Upper lobe of left lung (tissue), 5 donors: ENCODE measurements around a stretch of chr15.

DNA sequence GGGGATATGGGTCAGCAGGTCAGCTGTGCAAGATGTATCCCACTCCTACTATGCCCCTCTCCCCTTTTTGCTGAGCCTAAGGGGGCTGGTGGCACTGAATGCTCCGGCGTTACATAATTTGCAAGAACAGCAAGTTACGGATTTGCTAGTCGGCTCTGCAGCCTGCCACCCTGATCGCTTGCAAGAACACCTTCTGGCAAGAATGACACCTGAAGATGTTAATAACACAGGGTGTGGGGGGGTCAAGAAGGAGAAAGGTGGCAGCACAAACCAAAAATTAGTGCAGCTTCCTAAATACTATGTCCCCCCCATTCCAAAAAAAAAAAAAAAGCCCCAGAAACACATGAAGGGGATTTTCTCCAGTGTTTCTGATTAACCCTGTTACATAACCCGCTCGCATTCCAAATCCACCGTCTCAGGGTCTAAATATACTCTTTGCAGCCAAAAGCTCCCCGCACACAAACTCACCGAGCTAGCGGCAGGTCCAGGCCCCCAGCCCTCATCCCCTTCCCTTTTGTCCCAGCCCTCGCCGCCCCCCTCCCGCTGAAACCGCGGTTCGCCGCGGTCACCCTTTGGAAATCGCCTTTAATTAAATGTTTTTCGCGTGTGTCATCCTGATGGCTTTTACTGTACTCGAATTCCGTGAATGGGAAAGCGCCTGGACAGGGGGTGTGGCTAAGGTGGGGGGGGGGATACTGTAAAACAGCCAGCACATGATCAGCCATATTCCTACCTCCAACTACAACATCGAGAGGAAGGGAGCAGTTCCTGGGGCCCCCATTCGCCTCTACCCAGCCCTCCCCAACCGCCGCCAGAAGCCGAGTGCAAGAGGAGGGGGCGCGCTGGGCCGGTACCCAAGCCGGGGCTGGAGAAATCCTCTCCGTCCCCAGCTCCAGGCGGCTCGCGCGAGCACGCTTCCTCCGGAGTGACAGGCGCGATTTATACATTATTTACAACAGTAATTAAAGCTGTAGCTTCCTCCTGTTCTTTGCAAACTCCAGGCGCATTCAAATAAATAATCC is 1.9 kb downstream of the RORA start:
- PRO-cap, 2 experiments = no peak in any of the 2 experiments
- RAMPAGE, long total RNA, 4 experiments = no peak in any of the 4 experiments

GRCh38 chr15:61228611-61228914 is 539 bp downstream of the RORA start:
- PRO-cap, 2 experiments = peak in 2 of 2 experiments; most common minus-strand start chr15:61228842 (in 2)
- RAMPAGE, long total RNA, 4 experiments = no peak in any of the 4 experiments

DNA sequence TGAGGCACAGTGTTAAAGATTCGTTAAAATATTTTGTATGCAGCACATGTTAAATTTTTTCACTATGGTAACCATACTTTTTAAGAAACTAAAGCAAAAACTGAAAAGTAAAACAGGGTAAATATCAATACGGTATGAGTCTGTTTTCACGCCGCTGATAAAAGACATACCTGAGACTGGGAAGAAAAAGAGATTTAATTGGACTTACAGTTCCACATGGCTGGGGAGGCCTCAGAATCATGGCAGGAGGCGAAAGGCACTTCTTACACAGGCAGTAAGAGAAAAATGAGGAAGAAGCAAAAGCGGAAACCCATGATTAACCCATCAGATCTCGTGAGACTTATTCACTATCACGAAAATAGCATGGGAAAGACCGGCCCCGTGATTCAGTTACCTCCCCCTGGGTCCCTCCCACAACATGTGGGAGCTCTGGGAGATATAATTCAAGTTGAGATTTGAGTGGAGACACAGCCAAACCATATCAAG is 108.6 kb upstream of the TLN2 start:
- PRO-cap, 2 experiments = no peak in any of the 2 experiments
- RAMPAGE, long total RNA, 4 experiments = no peak in any of the 4 experiments

DNA sequence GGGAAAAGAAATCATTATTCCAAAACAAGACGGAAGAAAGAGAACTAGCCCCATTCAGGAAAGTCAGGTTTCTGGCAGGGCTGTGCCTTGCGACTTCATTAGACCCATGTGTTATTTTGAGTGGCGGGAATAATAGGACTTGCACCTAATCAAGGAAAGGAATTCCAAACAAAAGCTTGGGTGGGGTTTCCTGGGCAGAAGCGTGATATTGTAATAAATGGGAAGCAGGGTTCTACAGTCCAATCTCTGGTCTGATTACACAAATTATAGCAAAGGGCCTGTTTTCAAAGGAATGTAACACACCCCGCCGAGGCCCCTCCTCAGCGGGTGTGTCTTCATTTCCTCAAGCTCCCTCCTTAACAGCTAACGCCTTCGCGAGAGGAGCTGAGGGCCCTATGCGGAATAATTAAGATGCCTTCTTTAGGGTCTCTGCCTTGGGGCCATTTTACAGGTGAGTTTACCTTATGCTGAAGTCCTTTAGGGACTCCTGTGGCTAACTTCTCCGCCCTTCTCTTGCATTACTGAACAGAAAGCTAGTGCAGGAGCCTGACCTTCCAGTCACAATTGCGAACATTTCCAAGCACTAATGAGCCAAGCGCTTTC is 170.8 kb downstream of the TLN2 start:
- PRO-cap, 2 experiments = no peak in any of the 2 experiments
- RAMPAGE, long total RNA, 4 experiments = no peak in any of the 4 experiments

- PRO-cap, 2 experiments = no peak in any of the 2 experiments
- RAMPAGE, long total RNA, 4 experiments = no peak in any of the 4 experiments
Measured at GRCh38 chr15:62658486-62658938, 268.2 kb downstream of the TLN2 start.

DNA sequence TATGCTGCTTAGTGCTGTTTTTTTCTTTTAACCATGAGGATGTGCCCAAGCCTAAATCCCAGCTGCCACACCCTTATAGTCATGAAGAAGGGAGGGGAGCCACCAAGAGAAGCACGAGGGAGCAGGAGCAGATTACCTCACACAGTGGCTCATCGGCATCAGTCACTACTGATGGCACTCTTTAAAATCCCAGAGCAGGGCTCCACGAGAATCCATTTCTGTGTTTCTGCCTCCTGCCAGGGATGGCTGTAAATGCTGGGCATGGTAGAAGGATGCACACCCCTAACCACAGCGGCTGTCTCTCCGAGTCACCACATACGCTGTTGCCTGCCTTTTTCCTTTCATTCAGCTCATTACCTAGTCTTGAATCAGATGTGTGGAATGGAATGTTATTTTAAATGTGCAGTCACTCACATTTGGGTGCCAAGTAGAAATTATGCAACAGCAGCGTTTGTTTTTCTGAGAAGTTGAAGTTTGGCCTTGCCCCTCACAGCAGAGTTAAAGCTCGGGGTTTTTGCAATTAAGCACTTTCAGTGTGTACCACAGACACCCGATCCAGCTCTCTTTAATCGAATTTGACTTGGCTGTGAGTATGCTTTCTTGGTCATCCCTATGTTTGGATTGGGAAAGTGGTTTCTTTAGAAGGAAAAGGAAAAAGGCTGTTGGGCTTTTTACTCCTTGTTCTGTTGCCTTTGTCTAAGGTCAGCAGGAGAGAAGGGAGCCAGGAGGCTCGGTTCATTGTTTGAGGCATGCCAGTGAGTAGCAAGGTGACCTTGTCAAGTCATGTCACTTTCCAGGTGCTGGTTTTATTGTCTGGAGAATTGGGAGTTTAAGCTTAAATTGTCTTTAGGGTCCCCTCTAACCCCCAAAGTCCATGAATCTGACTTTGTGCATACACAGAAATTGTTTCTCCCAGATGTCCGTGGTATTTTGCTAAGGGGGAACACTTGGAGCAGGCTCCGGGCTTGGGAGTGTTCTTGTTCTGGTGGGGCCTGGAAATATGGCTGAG is 284.2 kb upstream of the TPM1 start:
- PRO-cap, 2 experiments = no peak in any of the 2 experiments
- RAMPAGE, long total RNA, 4 experiments = no peak in any of the 4 experiments

DNA sequence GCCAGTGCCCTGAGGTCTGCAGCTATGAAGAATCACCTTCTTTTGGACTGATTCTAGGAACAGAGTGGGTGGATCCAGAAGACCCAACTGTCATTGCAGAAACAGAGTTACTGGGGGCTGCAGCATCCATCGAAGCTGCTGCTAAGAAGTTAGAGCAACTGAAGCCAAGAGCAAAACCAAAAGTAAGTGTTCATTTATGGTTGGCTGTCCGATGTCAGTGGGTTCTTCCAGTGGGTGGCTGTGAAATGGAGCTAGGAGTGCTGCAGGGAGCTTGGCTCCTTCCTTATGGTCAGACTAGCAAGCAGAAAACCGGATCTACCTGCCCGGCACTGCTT is 222.2 kb upstream of the TPM1 start:
- PRO-cap, 2 experiments = no peak in any of the 2 experiments
- RAMPAGE, long total RNA, 4 experiments = no peak in any of the 4 experiments

DNA sequence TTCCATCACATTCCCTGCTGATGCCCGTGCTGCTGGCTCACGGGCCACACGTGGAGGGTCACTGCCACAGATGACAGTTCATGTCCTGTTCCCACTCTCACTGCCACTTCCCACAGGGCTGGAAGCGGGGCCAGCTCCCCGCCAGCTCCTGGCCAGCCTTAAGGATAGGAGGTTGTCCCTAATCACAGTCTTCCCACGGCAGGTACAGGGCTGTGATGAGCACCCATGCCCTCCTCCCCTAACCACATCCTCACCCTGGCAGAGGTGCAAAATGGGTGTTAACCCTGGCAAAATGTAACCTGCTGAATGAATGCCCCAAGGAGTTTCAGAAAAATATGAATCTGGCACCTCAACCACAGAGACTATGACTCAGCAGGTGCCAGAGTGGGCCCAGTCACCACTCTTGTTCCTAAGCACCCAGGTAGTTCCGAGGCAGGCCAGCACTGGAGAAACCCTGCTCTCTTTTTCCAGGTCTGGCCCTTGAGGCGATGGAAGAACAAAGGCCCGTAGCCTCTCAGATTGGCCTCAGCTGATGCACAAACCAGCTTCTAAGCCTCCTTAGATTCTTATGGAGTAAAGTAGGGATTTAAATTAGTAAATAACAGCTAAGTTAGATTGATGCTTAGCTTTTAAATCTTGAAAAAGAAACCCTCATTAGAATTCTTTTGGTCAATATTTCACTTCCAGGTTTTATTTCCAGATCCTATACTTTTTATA is 185.0 kb upstream of the TPM1 start:
- PRO-cap, 2 experiments = no peak in any of the 2 experiments
- RAMPAGE, long total RNA, 4 experiments = no peak in any of the 4 experiments

- PRO-cap, 2 experiments = no peak in any of the 2 experiments
- RAMPAGE, long total RNA, 4 experiments = no peak in any of the 4 experiments
Measured at GRCh38 chr15:62901120-62901817, 141.3 kb upstream of the TPM1 start.

DNA sequence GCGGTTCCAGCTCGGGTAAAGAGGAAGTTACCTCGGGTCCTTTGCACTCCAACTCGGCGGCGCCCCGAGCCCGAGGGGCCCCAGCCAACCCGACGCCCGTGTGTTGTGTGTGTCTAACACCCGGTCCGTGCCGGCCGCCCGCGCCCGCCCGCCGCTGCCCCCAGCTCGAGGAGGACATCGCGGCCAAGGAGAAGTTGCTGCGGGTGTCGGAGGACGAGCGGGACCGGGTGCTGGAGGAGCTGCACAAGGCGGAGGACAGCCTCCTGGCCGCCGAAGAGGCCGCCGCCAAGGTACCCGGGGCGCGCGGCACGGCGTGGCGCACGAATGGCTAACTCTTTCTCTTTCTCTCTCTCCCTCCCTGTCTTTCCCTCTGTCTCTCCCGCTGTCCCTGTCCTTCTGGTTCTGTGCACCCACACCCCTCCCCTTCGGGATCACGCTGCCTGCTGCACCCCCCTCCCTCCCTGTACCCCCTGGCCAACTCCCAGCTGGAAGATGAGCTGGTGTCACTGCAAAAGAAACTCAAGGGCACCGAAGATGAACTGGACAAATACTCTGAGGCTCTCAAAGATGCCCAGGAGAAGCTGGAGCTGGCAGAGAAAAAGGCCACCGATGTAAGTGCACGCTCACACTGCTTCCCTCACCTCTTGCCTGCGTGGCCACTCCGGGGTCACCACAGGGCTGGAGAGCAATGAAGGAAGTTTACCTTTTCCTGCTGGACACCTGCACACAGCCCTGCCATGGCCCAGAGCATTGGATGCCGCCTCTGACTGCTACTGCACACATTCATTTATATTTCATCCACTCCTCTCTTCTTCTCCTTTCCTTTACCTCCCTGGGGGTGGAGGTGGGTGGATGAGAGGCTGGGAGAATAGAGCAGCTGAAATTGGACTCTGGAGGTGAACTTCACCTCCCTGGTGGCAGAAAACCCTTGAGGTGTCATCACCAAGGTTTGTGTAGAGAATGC is 1.3 kb downstream of the TPM1 start:
- PRO-cap, 2 experiments = peak in 2 of 2 experiments; most common plus-strand start position 189 of the sequence (in 1); most common minus-strand start position 398 of the sequence (in 2)
- RAMPAGE, long total RNA, 4 experiments = no peak in any of the 4 experiments

- PRO-cap, 2 experiments = no peak in any of the 2 experiments
- RAMPAGE, long total RNA, 4 experiments = no peak in any of the 4 experiments
Measured at GRCh38 chr15:63046348-63046941, 3.9 kb downstream of the TPM1 start.

DNA sequence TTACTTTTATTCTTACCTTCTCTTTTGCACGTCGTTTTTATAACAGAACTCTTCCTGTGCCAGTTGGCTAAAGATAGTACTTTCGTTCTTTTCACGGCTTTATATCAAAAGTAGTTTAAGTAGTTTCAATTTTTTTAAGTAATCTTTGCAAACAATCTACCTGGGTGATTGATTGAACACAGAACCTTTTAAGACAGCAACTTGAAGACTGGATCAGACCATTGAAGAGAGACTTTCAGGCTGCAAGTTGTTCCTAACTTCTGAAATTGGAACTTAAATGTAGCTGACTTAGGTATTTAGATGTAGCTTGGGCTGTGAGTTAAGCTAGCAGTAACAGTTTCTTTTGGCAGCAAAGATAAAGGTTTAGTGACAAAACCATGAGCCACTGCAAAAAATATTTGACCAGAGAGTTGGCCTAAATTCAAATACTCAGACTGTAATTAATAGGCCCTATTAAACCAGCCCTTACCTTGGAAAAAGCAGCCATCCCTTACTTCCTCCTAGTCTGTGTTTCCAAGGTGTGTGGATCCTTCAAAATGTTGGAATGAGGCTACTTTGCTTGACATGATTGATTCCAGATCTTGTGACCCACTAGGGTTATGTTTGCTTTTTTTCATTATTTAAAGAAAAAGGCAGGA is 8.1 kb downstream of the TPM1 start:
- PRO-cap, 2 experiments = no peak in any of the 2 experiments
- RAMPAGE, long total RNA, 4 experiments = no peak in any of the 4 experiments

DNA sequence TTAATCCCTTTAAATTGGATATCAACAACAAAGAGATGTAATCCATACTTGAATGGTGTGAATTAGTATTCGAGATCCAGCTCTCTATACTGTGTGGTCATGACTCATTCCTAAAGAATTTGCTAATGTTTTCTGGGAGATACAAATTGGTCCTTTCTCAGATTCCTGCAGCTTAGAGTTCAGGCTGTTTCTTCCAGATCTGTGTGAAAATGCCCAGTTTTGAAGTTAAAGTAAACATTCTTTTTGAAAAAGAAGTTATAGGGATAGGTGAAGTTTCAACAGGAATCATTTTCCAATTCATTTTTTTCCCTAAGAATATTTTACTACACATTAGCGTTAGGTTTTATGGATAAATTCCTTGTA is 20.7 kb upstream of the APH1B start:
- PRO-cap, 2 experiments = no peak in any of the 2 experiments
- RAMPAGE, long total RNA, 4 experiments = no peak in any of the 4 experiments

GRCh38 chr15:63357701-63358234 is 23.9 kb downstream of the CA12 start:
- PRO-cap, 2 experiments = no peak in any of the 2 experiments
- RAMPAGE, long total RNA, 4 experiments = no peak in any of the 4 experiments

- PRO-cap, 2 experiments = no peak in any of the 2 experiments
- RAMPAGE, long total RNA, 4 experiments = no peak in any of the 4 experiments
Measured at GRCh38 chr15:63380206-63380520, 1.5 kb downstream of the CA12 start.

GRCh38 chr15:63380796-63381027 is 934 bp downstream of the CA12 start:
- PRO-cap, 2 experiments = no peak in any of the 2 experiments
- RAMPAGE, long total RNA, 4 experiments = no peak in any of the 4 experiments

DNA sequence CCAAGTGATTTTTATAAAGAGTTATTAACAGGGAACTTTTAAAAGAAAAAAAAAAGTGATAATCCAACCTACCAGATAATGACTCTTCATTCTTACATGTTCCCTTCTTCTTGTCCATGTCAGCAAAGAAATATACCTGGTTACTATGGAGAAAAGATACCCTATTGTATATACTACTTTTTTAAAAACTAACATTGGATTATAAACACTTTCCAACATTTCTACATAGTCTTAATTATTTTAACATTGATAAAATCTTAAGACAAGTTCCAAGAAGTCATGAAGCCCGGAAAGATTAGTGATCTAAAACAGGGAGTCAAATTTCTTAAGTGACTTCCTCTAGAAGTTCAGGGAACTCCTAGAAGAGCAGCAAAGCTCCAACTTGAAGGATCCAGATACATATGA is 9.8 kb upstream of the CA12 start:
- PRO-cap, 2 experiments = no peak in any of the 2 experiments
- RAMPAGE, long total RNA, 4 experiments = no peak in any of the 4 experiments

DNA sequence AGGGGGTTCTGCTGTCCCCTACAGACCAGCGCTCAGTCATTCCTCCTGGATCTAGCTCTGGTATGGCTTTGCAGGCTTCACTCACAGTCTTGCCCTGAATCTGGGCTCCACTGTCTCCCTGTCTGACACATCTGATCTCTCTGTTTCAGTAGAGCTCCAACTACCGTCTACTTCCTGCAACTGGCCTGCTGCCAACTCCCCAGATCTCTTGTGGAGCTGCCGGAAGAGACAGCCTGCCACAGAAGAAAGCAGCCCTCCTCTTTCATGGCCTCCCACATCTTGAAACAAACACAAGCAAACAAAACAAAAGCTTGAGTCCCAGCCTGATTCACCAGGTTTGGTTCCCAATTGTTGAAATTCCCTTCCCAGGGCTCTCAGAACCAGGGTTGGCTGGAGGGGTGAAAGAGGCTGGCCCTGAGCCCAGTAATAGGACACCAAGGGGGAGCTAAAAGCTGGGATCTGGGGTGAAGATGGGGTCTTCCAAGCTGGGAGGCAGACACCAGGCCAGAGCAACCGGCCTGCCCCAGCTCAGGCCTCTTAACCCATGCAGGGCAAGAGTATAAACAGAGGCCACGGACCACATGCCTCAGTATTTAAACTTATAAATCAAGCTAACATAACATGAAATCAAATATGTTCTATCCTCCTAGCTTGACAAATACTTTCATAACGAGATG is 55.3 kb upstream of the CA12 start:
- PRO-cap, 2 experiments = no peak in any of the 2 experiments
- RAMPAGE, long total RNA, 4 experiments = no peak in any of the 4 experiments

DNA sequence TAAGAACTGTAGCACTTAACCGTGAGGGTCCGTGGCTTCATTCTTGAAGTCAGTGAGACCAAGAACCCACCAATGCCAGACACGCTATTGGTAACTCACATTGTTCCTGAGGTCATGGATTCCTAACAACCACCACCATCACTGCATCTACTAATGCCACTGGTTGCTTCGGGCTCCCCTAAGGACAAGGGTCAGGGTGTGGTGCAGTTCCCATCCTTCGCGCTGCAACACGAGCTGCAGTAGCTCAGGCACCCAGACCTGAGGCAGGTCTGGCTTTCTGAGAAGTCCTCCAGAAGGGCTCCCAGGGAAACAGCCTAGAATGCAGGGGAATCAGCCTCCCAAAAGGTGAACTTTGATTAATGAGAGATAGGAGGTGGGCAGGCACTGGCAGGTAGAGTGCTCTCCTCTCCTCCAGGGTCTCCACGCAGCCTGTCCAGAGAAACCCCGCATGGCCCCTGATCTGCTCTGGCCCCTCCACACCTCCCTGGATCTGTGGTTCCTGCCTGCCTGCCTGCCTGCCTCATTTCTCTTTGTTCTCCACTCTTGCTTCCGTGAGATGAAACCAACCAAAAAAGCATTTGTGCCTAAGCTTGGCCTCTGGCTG is 44.1 kb upstream of the USP3 start:
- PRO-cap, 2 experiments = no peak in any of the 2 experiments
- RAMPAGE, long total RNA, 4 experiments = no peak in any of the 4 experiments

GRCh38 chr15:63466187-63466698 is 38.1 kb upstream of the USP3 start:
- PRO-cap, 2 experiments = no peak in any of the 2 experiments
- RAMPAGE, long total RNA, 4 experiments = no peak in any of the 4 experiments